ENCODE data around the genes POTEB2, GOLGA6L2, NDN, GABRB3 and APBA2.

DNA sequence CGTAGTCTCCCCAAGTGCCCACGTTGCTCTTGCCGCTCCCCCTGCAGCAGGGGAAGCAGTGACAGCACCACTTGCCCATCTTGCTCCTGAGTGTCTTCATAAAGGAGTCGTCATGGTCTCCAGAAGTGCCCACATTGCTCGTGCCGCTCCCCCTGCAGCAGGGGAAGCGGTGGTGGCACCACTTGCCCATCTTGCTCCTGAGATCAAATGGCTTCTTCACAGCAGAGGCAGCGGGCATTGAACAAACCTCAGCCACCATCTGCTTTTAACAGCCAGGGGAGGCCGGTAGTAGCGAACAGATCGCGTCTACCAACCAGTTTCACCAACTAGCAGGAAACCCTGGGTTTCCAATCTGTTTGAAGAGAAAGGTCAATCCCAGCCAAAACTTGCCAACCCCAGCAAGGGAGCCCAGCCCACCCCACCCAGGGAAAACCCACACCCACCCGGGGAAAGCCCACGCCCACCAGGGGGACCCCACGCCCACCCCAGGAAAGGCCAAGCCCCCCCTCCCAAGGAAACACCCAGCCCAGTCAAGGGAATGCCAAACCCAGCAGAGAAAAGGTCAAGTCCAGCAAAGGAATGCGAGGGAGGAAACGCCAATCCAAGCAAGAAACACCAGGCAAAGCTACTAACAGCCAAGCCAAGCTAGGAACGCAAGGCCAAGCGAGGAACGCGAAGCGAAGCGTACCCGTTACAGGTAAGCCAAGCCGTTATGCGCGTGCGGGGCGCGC is at the start of gene POTEB2:
POTEB2 (minus strand) TSS at position 292 of the 731 bp plus-strand sequence.
- PRO-cap: no peak

DNA sequence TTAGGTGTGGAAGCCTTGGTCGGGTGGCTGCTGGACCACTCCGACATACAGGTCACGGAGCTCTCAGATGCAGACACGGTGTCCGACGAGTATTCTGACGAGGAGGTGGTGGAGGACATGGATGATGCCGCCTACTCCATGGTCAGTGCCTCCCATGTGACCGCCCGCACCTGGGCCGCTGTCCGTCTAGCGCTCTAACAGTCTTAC is 114.5 kb downstream of the GOLGA6L22 start:
- PRO-cap: no peak

DNA sequence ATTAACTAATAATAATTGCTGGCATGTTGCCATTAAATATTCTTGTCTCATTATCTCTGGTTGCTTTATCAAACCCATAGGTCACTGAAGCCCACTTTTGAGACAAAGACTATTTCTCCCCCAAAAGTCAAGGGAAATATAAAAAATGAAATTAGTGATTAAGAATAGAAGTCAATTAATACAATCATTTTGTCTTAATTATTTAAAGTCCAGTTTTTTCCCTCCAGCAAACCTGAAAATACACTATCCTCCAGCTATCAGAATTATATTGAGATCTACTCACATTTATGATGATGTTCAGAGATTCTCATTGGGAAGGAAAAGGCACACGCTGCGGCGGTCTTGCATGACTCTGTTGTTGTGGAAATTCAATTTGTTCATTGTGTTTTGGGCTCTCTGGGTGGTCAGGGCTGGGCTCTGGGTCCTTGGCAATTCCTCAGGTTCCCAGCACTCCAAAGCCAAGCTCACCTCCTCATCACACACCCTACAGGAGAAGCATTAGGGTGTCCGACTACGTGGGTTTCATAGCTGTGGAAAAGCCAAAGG is 130.8 kb downstream of the GOLGA6L22 start:
- PRO-cap: no peak

- PRO-cap: no peak
Measured at GRCh38 chr15:22948830-22949611, 31.1 kb downstream of the CYFIP1 start.

DNA sequence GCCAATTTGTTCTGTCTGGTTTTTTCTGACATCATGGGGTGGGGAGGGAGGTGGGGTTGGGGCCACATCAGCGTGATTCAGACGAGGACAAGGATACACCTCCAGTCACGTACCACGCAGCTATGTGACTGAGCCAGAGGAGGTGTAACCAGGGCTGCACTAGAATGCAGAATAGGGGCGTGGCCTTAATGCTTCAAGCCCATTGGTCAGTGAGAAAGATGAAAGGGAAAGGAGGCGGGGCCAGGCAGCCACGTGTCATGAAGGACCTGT is at the start of gene GOLGA6L2:
GOLGA6L2 (minus strand) TSS at position 130 of the 270 bp plus-strand sequence.
- PRO-cap: no peak

- PRO-cap: no peak
Measured at GRCh38 chr15:23646632-23647027, 1.0 kb downstream of the MAGEL2 start.

GRCh38 chr15:23687192-23687609 is at the start of gene NDN:
Gene NDN (minus strand): TSS chr15:23687305.
- PRO-cap: bidirectional peak, plus-strand start at chr15:23687501, minus-strand start at chr15:23687303

GRCh38 chr15:23798187-23798638 is 111.1 kb upstream of the NDN start:
- PRO-cap: no peak

DNA sequence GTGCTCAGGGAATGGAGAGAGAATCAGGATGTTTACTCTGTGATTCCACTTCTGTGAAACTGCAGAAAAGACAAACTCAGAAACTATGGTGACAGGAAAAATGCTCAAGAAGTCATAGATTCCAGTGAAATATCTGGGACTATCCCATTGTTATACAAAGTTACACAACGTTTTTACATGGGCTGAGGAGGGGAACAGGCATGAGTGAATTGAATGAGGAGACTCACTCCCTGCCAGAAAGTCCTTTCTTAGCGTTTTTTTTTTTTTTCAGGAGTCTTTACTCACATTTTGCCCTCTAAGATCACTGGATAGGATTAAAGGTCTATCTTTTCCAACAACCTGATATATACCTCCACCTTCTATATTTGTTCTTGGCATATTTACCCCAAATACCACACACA is 153.0 kb upstream of the NDN start:
- PRO-cap: no peak

DNA sequence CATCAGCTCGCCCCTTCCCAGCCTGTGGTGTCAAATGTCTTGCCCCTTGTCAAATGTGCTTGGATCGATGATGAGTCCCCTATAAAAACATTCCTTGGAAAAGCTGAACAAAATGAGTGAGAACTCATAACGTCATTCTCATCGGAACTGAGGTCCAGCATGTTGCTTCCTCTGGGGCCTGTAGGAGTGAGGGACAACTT is 96.5 kb downstream of the SNRPN start:
- PRO-cap: no peak

DNA sequence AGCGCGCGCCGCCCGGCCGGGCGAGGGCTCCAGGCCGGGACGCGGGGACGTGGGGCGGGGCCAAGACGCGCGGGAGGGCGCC is 71 bp upstream of the UBE3A start:
- PRO-cap: no peak

DNA sequence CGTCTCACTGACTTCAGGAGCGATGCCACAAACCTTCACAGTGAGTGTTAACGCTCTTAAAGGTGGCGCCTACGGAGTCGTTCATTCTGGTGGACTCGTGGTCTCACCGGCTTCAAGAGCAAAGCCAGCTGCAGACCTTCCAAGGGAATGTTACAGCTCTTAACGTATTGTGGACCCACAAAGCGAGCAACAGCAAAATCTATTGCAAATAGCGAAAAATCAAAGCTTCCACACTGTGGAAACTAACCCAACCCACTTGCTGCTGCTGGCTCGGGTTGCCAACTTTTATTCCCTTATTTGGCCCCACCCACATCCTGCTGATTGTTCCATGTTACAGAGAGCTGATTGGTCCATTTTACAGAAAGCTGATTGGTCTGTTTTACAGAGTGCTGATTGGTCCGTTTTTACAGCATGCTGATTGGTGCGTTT is 64.4 kb upstream of the UBE3A start:
- PRO-cap: no peak

DNA sequence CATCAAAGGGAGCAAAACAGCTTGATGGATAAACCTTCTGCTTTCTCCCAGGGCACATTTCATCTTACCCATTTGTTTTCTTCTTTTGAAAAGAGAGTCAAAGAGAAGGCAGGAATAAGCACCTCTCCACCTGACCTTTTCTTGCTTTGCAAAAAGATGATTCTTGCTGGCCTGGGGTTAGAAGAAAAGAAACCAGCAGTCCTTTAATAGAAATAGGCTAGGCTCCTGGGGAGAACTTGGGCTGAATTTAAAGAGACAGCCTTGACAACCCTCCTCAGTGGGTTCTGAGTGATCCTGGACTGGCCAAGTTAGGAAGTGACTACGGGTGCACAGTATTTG is 92.4 kb upstream of the UBE3A start:
- PRO-cap: no peak

DNA sequence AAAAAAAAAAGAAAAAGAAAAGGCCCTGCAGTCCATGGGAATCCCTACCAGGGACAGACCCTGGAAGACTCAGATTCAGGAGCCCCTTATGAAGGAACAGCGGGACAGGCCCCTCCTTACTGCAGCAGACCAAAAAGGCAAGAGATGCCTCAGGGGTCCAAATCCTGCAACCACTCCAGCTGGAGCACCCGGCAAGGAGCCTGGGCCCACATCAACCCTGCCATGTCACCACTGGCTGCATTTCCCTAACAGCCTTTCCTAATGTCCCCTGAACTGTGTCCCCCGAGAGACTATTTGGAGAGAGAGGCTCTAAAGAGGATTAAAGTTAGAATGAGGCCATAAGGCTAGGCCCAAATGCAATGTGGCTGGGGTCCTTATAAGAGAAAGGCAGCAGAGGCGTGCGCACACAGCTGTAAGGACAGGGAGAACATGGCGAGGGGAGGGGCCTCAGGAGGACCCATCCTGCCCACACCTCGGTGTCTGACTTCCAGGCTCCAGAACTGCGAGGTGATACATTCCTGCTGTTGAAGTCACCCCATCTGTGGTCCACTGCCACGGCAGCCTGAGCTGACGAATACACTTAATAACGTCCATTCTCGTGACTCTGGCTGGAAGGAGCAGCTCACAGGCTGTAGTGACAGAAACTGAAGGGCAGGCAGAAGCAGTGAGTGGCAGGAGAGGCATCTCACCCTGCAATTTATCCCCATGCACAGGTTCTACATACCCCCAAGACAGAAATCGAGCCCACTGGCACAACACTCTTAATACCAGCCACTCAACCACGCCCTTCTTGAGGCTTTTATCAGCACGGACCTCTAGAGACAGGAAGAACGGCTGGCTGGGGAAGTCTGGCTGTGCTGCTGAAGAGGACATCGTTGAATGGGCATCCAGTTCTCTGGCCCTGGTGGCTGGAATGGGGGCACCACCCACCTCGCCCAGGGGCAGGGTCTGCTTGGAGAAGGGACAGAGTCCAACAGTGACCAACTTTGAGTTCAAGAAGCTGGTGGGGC is 77.9 kb downstream of the ATP10A start:
- PRO-cap: no peak

DNA sequence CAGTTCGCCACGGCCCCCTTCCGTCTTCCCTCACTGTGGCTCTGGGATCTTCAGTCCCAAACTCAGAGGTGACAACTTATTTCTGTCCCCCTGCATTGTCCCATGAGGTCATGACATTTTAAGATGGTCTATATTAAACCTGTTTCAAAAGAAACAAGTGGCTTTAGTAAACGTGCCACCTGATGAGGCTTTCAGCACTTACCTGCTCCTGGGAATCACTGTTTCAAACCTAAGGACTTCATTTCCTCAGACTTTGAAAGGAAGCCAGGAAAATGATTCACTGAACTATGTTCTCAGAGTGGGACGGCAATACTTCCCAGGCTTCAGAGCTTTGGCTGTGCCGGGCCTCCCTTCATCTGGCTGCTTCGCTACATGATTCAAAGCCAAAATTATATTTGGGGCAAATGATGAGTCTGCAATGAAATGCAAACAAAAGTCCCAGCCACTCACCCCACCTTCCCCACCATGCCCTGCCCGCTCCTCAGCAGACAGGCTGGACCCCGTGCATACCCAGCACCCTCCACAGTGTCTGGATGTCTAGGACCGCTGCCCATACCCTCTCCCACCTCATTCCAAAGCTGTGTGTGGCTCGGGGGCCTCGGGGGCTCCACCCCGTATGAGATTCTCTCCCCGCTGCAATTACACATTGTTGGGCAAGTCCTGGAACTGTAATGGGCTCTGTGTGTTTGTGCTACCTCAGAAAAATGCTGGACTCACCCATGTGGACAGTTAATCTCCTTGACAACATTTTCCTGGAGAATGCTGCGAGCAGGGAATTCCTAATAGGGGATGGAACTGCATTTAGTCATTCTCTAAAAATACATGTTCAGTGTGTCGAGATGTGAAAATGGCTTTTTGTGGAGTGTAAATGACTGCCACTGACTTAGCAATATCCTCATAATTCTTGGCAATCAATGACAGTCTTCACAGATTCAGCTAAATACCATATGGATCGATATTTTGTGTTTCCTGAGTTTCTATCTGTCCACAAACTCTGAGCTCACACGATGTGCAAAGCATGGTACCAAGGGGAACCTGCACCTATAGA is 32.2 kb downstream of the ATP10A start:
- PRO-cap: no peak

DNA sequence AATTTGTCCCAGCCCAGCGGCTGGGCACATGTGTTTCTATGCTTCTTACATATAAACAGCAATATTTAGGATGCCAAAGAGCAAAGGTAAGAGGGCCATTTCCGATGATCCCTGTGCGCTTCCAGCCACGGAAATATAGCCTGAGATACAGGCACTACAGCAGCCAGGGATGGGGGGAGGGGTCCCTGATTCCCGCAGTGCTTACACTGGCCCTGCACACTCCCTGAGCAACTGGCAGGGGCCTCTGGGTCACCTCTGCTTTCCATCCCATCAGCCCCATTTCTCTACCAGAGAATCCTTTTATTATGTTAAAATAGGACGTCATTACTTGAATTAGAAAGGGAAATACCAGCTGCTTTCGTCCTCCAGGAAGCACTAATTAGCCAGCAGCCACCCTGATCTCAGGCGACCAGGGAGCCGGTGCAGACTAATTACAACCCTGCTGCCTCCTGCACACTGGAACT is 372.2 kb upstream of the ATP10A start:
- PRO-cap: no peak

DNA sequence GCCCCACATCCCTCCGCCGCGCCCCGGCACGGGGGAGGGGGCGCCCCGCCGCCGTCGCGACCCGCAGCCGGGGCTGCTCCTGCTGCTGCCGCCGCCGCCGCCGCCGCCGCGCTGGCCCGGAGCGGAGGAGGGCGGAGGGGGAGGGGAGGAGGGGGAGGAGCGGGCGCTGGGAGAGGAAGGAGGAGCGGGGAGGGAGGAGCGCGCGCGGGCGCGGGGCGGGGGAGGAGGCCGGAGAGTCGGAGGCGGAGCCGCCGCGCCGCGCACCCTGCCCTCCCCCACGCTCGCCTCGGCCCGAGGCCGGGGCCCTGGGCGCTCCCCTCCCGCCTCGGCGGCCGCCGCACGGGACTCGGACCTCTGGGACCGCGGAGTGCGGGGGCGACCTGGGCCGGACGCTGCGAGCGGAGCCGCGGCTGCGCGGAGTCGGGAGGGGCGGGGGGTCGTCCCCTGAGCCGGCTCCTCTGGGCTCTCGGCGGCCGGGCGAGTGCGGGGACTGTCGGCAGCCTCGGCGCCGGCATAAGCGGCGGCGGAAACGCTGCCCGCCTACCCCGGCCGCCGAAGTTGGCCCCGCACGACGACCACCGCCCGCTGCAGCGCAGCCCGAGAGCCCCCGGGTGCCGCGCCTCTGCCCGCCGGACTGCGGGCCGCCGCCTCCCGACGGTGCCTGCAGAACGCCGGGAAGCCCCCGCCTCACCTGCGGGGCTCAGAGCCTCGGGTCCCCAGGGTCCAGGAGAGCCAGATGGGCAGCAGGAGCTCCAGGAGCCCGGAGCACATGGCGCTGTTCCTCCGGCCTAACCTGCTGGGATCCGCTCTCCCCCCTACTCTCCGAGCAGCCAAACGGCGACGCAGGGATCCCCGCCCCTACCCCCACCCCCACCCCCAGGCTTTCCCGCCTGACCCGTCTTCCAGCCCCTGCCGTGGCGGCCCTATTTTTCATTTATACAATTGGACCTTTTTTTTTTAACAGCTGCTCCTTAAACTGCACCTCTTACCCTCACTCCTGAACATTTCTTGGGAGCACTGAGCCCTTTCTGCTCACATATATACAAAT is at the start of gene GABRB3:
GABRB3 (minus strand) TSS at position 113 of the 1,048 bp plus-strand sequence.
- PRO-cap: bidirectional peak, plus-strand start at position 345 of the sequence, minus-strand start at position 81 of the sequence; unidirectional peak, minus-strand start at position 636 of the sequence; unidirectional peak, minus-strand start at position 824 of the sequence

GRCh38 chr15:28159325-28159700 is 60.2 kb upstream of the OCA2 start:
- PRO-cap: no peak

DNA sequence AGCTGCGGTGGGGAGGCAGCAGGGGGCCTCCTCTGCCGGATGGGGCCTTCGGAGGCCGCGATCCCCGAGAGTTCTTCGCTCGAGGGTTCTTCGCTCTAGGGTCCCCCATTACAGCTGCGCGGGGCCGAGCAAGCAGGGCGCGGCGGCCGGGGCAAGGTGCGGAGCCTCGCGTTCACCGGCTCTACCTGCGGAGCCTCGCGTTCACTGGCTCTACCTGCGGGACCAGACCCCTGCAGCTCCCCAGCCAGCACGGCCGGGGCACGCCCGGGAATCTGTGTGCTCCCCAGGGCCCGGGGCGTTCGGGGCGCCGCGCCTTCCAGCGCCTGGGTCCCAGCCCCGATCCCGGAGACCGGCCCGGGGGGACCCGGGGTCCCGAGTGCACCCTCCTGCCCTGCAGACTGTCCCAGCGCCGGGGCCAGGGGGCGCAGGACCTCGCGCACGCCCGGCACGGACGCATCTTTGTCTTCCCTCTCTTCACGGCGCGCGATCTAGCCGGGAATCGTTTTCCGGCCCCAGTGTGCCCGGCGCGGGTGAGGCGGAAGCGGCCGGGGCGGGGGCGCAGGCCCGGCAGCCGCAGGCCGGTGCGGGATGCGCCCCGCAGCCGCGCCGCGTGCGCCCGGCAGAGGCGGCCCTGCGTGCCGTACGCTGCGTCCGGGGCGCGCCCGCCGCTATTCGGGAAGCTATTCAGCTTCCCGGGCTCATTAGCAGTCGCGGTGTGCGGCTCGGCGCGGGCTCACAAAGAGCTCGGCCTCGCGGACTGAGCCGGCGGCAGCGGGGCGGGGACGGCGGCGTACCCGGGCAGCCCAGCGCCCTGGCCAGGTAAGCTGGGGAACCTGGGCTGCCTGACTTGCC is at the start of gene APBA2:
APBA2 (plus strand) TSS at position 515 of the 852 bp plus-strand sequence.
- PRO-cap: unidirectional peak, plus-strand start at position 108 of the sequence; bidirectional peak, plus-strand start at position 529 of the sequence, minus-strand start at position 461 of the sequence; bidirectional peak, plus-strand start at position 701 of the sequence, minus-strand start at position 625 of the sequence

DNA sequence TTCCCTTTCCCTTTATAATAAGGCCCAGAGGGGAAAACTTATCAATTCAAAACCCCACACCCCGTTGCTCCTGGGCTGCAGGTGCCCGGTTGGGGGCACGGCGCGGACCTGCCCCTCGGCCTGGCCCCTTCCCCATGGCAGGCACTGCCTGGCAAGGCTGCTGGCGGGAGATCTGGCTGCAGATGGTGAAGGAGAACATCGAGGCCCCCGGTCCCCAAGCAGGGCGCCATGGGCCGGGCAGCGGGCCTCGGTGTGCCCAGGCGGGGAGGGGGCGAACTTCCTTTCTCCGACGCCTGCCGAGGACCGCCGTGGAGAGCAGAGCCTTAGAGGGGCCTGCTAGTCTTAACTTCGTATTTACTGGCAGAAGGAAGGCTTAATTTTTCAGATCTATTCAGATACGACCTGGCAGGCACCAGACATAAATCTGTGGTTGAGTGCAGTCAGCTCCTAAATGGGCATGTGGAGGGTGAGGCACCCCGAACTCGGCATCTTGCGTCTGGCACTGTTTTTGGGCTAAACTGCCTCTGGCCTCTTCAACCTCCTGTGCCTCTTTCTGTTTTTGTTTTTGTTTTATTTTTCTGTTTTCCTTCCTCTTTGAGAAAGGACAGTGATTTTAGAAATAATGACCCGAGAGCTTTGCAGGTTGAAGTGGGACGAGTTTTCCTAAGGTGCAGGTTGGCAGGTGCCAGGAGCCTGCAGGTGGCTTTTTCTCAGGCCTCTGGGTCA is 1.1 kb downstream of the APBA2 start:
- PRO-cap: no peak

All from progenitor cell of endocrine pancreas (in vitro differentiated cells).